Measurements from ENCODE around the genes SECTM1 and CYBC1.

DNA sequence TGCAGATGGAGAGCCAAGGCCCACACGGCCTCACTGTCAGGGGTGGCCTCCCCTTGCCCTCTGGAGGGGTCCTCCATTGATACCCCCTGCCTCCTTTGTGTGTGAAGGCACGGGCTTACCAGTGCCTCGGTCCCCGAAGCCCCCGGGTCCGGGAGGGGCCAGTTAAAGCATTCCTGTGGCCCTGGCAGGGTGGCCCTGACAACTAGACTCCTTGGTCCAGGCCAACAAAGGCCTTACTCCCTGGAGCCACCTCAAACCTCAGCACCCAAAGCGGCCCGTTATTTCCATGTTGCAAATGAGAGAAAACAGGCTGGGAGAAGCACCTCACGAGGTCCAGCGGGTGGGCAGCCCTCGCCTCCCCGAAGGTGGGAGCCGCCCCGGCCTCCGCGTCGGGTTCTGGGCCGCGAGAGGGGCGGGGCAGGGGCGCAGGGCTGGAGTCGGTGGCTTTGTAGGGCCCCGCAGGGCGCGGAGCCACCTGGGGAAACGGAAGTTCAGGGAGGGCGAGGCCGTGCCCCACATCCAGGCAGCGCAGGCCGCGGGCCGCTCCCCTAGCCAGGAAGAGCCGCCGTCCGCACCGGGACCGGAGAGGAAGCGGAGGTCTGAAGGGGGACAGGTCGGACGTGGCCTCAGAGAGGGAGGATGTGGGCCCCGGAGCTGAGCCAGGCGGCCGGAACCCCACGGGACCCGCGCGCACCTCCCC lies 759 bp upstream of the SLC16A3 start:
- PRO-cap = no peak
- RAMPAGE, long total RNA = no peak

GRCh38 chr17:82230645-82231872 lies 2.2 kb downstream of the SLC16A3 start:
- PRO-cap = no peak
- RAMPAGE, long total RNA = no peak

DNA sequence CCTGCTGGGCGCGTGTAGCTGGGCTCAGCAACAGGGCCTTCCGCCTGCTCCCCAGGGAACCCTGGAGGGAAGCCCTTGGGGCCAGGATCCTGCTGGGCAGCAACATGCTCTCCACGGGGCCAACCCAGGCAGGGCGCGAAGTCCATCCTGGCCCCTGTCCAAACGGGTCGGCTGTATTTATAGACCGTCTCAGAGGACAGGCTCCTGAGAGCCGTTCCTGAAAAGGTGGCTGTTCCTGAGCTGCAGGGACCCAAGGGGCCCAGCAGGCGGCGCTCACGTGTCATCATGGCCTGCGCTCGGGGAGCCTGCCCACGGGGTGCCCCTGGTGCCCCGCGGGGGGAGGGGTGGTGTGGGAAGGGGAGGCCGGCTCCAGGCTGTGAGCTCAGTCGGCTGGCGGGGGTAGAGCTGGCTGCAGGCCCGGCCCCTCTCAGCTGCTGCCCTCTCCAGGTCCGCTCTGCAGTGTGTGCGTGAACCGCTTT lies 7.5 kb downstream of the SLC16A3 start:
- PRO-cap = no peak
- RAMPAGE, long total RNA = no peak

DNA sequence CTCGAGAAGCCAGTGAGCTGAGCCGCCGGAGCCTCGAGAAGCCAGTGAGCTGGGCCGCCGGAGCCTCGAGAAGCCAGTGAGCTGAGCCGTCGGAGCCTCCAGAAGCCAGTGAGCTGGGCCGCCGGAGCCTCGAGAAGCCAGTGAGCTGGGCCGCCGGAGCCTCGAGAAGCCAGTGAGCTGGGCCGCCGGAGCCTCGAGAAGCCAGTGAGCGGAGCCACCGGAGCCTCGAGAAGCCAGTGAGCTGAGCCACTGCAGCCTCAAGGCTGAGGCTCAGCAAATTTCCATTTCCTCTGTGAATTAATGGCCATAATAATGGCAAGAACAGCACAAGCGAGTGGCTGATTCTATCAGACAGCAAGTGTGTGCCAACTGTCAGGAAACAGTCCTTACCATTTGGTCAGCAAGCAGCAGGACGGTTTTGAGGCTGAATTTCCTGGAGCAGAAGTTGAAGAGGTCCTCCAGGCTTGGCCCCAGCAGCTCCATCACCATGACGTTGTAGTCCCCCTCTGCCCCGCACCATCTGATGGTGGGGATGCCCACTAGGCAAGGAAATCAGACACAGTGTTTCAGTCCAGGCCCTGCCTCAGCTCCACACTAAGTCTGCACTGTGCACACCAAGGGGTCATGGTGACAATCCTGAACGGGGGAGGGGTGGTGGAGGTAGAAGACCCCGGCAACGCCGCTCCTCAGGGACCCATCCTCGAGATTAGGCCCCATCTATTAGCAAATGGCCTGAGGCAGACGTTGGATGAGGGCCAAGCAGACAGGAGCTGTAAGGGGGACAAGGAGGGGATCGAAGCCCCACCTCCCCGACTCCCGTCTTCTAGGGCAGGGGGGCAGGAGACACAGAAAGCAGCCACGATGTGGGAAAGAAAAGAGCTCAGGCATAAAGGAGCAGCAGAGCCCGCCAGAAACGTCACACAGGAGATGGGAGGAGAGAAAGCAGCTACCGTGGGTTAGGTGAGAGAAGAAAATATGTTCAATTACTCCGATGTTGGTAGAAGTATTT lies 18.2 kb downstream of the CSNK1D start:
- PRO-cap = no peak
- RAMPAGE, long total RNA = no peak

DNA sequence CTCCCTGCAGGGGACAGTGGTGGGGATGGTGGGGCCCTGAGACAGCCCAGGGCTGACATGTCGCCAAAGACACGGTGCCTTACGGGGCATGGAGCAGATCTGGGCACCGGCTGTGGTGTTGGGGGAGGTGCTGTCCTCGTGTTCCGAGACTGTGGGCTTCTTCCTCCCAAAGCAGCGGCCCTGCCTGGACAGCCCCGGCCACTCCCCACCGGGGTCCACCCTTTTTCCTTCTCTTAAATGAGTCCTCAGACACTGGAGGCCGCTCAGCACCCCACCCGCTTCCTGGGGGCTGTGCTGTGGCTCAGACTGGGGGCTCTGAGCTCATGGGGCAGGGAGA lies 404 bp downstream of the CD7 start:
- PRO-cap = no peak
- RAMPAGE, long total RNA = no peak

DNA sequence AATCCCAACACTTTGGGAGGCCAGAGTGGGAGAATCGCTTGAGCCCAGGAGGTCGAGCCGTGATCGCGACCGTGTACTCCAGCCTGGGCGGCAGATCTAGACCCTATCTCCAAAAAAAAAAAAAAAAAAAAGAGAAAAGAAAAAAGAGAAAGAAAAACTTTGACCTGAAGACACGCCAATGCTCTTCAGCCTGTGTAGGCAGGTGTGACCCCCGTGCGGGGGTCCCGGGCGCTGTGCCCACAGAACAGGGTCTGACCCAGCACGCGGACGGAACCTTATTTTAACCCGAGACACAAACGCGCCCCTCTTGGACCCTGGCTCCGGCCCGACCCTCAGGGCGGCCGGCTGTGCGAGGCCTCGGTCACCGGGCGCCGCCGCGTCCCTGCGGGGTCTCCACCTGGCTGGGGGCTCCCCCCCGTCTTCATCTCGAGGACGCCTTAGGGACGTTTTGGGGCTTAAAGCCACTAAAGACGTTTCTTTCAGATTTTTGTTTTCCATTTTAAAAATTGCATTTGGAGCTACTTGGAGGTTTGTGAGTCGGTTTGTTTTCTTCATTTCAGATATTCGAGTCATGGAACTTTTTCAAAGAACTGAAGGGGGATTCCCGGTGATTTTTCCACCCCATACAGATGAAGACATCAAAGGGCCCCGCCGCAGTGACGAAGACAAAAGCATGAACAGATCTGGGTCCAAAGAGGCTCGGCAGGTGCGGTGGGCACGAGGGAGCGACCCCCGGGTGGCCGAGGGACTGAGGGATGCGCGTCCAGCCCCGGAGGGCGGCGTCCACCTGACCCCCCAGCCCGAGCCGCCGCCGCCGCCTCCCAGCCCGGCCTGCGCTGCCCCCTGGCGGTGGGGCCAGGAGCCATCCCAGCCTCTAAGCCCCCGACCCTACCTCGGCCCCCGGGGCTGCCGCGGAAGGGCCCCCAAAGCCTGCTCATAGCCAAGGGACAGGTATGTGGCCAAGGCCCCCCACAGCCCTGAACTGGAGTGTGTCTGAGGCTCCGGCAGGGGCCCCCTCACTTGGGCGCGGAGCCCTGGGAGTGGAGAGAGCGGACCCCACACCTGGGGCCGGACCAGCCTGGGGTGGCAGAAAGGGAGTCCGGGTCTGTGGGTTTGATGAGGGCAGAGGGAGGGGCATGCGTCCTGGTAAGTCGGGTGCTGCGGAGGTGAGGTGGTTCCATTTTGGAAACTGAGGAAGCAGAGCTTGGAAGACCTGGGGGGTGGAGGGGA lies 3.8 kb upstream of the CD7 start:
- PRO-cap = no peak
- RAMPAGE, long total RNA = no peak

GRCh38 chr17:82333652-82334432 lies at the start of gene SECTM1:
Gene SECTM1, minus strand, starts transcription at chr17:82333766.
- PRO-cap = no peak
- RAMPAGE, long total RNA = no peak

GRCh38 chr17:82390079-82390971 lies 18.8 kb downstream of the UTS2R start:
- PRO-cap = no peak
- RAMPAGE, long total RNA = no peak

DNA sequence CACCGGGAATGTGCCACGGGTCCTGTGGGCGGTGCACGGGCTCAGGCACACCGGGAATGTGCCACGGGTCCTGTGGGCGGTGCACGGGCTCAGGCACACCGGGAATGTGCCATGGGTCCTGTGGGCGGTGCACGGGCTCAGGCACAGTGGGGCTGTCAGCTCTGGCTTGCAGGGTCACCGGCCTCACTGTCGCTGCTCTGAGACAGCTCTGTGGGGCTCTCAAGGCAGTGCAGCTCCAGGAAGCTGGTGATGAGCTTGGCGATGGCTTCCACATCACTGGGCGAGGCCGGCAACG lies 6.8 kb downstream of the CYBC1 start:
- PRO-cap = no peak
- RAMPAGE, long total RNA = no peak

DNA sequence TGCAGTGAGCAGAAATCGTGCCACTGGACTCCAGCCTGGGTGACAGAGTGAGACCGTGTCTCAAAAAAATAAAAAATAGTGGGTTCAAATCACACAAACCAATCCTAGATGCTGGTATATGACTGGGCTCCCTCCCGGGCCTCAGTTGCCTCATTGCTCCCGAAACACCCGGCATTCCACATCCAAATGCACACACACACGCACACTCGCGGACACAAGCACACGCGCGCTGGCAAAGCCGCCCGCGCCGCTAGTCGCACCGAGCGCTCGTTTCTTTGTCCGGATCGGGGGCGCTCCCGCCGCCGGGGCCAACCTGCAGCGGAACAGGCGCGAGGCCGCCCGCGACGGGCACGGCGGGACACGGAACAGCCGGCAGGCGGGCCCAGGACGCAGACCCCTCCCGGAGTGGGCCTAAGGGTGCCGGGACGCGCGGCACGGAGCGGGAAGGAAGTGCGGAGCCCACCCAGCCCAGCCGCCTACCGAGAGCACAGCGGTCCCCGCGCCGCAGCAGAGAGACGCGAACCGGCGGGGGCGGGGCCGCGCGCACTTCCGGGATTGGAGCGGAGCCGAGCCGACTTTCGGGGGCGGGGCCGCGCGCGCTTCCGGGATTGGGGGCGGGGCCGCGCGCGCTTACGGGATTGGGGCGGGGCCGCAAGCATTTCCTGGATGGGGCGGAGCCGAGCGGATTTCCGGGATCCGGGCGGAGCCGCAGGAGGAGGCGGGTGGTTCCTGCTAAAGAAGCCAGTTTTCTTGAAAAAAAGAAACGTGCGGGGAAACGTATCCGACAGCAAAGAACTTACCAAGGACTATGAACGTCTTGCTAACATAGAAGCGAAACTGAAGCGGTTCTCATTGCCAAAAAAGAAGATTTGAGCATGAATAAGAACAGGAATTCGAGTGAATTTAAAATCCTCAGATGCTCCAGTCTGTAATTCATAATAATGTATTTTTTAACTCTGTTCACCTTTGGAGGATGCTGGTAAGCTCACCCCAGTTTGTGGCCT lies at the start of gene CYBC1:
Gene CYBC1 (minus strand): TSS at position 533 of the 1,004 bp plus-strand sequence.
- PRO-cap = bidirectional peak, plus-strand start at position 695 of the sequence, minus-strand start at position 489 of the sequence
- RAMPAGE, long total RNA = start-site peak on the minus strand centred at position 509 of the sequence, 21 bp wide, 51 and 40 reads in 2 replicates

- PRO-cap = no peak
- RAMPAGE, long total RNA = no peak
Observed at GRCh38 chr17:82489789-82490901, 29.4 kb upstream of the FOXK2 start.

GRCh38 chr17:82507571-82508248 lies 11.8 kb upstream of the FOXK2 start:
- PRO-cap = no peak
- RAMPAGE, long total RNA = no peak

DNA sequence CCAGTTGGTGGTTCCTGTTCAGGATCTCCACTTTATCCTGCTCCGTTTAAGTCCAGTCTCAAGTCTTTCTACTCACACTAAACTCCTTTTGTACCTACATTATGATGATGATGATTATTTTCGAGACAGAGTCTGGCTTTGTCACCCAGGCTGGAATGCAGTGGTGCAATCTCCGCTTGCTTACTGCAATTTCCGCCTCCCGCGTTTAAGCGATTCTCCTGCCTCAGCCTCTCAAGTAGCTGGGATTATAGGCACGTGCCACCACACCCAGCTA lies 2.3 kb upstream of the FOXK2 start:
- PRO-cap = no peak
- RAMPAGE, long total RNA = no peak

DNA sequence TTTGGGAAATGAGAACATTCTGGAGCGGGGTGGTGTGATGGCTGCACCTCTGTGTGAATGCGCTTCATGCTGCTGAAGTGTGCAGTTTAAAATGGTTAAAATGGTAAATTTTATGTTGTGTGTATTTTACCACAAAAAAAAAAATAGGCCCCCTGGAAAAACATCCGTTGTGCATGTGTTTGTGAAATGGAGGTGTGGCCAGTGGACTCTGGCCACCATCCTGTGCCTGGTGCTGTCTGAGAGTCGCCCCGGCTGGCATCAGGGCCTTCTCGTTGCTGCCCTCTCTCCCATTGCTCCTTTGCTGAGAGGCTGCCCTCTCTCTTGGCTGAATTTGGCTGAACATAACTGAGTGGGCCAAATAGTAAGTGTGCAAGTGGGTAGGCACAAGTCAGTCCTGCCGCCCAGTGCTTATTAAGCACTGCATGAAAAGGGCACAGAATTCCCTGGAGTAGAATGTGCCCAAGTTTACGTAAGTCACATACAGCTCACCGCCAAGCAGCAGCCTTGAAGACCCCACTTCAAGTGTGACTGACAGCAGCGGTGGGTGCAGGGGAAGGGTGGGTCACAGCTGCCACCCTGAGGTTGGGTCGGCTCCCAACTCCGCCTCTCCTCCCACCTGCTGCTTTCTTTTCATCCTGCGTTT lies 46.7 kb downstream of the FOXK2 start:
- PRO-cap = no peak
- RAMPAGE, long total RNA = no peak

GRCh38 chr17:82593111-82593969 lies 54.9 kb downstream of the WDR45B start:
- PRO-cap = no peak
- RAMPAGE, long total RNA = no peak

GRCh38 chr17:82629189-82630061 lies 18.8 kb downstream of the WDR45B start:
- PRO-cap = no peak
- RAMPAGE, long total RNA = no peak

GRCh38 chr17:82658354-82658880 lies 10.2 kb upstream of the WDR45B start:
- PRO-cap = no peak
- RAMPAGE, long total RNA = no peak

DNA sequence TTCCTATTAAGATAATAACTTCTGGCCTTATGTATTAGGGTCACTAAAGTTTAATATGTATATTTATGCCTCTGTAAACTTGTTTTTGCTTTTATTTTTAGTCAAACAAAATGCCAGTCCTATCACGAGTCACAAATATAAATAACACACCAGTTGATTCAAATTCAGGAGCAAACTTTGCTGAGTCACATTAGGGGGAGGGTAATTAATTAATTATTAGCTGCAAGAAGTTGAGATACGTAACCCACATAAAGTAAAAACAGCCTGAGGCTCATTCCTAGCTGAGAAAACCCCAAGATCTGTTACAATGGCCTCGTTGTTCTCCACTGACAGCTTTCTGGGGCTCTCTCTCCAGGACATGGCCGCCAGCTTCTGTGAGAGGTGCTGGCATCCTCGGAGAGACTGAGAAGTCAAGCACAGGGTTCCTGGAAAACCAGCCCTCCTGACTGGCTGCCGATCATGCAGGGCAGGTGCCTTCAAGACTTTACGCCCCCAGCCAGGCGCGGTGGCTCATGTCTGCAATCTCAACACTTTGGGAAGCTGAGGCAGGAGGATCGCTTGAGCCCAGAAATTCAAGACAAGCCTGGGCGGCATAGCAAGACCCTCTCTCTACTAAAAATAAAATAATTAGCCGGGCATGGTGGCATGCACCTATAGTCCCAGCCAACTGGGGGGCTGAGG lies 11.1 kb downstream of the RAB40B start:
- PRO-cap = no peak
- RAMPAGE, long total RNA = no peak

DNA sequence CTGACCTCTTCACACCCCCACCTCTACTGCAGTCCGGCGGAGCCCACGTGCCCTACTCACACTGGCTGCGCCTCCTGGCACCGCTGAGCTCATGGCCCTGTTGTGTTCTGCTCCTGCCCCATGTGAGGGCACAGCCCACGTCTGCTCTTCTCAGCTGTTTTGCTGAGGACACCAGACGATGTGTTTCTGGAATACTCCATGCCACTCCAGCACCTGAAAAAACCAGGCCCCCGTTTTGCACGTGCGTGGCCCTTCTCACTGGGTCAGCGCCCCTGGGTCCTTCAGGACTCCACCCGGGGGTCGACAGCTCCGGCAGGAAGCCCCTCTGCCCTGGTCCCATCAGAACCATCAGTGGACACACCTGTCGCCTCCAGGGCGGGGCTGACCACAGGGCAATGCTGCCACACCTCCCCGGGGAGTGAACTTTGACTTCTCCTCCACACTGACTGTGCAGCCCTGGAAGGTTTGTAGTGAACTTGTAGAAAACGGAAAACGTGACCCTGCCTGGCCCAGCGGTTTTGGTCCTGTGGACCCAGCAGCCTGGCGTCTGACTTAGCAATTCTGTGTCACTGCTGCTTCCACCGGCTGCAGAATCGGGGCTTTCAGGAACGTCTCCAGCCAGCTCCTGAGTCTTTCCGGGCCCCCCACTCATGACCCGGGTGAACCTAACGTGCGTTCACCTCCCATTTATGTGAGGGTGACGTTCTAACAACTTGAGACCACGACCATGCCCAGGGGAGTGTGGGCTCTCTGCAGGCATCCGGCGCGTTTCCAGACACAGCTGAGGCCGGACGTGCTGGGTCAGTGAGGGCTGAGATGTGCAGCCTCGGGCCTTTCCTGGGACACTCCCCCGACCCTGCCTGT lies 5.8 kb upstream of the RAB40B start:
- PRO-cap = no peak
- RAMPAGE, long total RNA = no peak

- PRO-cap = no peak
- RAMPAGE, long total RNA = no peak
Observed at GRCh38 chr17:82755448-82756044, 3.7 kb downstream of the TBCD start.

Measured in Karpas-422 (cell line).